Fibroblast of villous mesenchyme (primary cell): ENCODE results near the gene SULT4A1.

GRCh38 chr22:43436062-43436807 is 24.4 kb downstream of the MPPED1 start:
- CAGE, long polyA plus RNA = no peak

GRCh38 chr22:43474285-43474987 is 62.6 kb downstream of the MPPED1 start:
- CAGE, long polyA plus RNA = no peak

DNA sequence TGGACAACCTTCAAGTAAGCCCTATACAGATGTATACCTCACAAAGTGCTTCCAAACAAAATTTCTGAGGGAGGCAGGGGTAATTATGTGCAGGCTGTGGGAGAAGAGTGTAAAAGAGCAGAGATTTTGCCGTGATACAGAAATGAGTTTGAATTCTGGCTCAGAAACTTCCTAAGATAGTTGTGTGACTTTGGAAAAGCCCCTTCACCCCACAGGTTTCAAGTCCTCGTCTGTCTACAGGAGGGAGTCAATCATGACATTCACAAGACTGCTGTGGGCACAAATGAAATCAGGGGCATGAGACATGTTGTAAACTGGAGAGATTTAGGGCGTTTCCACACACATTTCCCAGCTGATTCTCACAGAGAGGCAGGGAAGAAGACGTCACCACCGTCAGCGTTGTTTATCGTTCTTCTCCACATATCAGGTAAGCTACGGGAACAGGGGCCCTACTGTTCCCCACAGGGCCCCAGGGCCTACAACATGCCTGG is 554 bp downstream of the EFCAB6 start:
- CAGE, long polyA plus RNA = no peak

GRCh38 chr22:43861783-43862892 is at the start of gene SULT4A1:
Gene SULT4A1 (minus strand): TSS chr22:43862513.
- CAGE, long polyA plus RNA = no peak

DNA sequence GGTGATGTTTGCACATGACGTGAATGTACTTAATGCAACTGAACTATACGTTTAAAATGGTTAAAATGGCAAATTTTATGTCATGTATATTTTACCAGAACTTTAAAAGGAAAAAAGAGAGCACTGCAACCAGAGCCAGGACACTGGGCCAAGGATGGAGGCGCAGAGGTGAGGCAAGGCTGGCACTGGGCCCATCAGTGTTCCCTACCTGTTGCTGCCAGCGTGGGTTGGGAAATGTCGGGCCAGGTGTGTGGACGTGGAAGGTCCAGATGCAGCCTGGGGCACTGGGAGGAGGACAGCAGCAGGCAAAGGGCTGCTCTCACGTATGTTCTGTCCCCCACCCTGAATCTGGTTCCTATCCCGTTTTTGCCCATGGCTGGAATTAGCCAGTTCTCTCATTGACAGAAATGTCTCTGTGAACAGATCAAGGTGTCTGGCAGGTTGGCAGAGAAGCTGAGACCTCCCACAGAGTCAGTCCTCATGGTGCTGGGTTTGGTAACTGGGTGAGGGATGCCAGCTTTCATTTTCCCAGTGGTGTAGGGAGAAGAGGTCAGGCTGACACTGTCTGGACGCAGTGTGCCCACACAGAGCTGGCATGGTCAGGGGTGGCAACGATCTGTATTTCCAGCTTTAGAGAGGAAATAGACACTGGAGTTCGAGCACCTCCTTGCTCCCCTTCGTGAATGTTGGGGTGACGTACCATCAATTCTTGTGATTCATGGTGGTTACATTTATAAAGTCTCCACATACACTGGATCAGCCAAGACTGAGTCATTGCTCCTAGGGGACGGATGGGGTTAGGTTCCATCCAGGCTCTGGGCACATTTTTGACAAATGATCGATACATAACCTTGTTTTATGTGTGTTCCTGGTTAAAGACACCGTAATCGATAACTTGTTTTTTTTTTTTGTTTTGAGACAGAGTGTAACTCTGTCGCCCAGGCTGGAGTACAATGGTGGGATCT is 4.3 kb upstream of the PNPLA3 start:
- CAGE, long polyA plus RNA = no peak

DNA sequence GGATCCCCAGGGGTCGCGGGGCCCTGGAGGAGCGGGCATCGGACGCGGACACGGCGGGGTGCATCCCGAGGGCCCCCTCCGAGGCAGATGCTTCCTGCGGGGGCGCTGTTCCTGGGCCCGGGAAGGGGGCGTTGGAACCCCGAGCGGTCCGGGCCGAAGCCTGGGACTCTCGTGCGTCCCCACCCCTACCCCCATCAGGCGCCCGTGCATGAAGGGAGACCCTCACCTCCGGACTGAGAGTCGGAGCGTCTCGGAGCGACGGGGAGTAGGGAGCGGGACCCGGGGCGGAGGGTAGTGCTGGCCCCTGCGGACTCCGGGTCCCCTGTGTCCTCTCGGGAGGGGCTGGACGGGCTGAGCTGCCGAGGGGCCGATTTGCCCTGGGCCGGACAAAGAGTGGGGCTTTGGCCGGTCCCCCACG is 568 bp downstream of the PNPLA3 start:
- CAGE, long polyA plus RNA = no peak

- CAGE, long polyA plus RNA = no peak
These were observed 12.0 kb upstream of the PARVB start for GRCh38 chr22:44011952-44012606.

GRCh38 chr22:44068849-44069358 is 44.8 kb downstream of the PARVB start:
- CAGE, long polyA plus RNA = no peak

GRCh38 chr22:44083519-44083822 is 59.4 kb downstream of the PARVB start:
- CAGE, long polyA plus RNA = no peak

DNA sequence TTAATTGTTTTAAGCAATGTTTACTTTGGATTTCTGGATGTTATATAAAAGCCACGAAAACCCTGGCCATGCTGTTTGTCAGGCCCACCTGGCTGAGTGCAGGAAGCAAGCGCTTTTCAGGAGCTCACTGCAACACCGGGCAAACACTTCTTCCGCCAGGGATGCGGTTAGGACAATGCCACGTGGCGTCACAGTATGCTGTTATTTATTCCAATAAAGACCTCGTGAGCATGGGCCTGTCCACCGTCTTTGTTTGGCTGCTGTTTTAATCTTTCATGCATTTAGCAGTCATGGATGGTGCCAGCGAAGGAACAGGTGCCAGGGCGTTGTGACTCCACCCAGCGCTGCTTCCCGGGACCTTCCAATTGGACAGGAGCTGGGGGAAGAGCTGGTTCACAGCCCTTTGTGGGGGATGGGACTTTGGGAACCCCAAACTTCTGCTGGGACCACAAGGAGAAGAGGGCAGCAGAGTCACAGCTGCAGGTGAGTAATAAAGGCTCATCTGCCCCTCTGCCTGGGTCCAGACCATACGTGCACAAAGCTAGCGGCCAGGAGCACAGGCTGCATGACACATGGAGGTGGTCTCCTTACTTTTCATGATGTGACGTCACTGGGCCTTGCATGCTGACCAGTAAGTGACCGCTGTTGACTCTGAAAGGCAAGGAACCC is 7.9 kb upstream of the PARVG start:
- CAGE, long polyA plus RNA = no peak

DNA sequence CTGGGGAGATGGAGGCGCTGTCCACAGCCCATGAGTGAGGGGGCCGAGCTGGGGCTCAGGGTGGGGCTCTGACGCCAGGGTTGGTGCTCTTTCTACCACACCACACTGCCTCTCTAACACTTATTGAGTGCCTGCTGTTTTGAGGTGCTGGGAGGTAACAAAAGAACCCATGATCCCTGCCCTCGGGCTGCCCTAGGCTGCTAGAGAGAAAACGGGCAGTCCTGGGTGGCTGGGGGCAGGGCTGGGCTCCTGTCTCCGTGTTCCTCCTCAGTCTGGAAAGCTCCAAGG is 7.2 kb downstream of the PARVG start:
- CAGE, long polyA plus RNA = no peak

GRCh38 chr22:44201848-44202864 is 21.4 kb downstream of the PARVG start:
- CAGE, long polyA plus RNA = no peak

DNA sequence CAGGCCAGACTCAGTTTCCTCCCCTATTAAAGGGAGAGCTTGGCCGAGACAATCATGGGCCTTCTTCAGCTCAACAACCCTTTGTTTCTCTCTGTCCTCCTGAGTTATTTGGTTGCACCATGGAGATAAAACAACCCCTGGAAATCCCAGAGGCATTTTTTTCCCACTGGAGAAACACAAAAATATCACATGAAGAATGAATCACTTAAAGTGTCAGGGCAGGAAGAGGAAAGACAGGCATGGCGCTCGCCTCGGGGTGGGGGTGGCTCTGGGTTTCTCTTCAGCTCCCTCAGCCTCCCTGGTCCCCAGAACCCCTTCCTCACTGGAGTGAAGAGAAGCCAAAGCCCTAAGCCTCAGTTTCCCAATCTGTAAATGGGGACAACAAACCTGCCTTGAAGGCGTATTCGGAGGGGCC is 973 bp downstream of the SHISAL1 start:
- CAGE, long polyA plus RNA = no peak

DNA sequence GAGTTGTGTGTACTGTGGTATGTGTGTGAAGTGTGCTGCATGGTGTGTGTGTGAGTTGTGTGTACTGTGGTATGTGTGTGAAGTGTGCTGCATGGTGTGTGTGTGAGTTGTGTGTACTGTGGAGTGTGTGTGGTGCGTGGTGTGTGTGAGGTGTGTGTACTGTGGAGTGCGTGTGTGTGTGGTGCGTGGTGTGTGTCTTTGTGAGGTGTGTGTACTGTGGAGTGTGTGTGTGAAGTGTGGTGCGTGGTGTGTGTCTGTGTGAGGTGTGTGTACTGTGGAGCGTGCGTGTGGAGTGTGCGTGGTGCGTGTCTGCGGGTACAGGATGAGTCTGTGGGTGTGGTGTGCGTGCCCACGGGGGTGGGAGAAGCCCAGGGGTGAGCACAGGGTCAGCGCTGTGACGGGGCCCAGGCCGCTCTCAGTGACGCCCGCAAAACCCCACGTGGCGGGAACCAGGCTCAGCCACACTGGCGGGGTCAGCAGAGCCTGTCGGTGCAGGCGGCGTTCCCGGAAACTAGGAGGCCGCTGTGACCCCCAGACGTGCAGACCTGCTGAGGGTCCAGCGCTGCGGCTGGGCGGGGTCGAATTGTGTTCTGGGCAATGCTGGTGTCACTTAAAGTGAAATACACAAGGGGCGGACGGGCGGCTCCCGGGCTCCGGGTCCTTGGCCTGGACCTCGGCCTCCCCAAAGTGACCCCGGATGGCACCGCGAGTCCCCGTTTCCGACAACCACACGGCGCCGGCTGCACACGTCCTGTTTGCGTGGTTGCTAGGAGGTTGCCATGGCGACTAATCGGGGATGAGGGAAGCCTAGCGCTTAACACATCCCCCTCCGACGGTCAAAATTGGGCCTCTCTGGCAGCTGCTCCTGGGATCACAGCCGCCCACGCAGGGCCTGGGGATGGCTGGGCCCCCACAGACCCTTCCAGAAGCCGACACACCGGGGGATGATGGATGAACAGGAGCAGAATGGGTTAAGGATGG is 81.9 kb upstream of the PRR5 start:
- CAGE, long polyA plus RNA = no peak

DNA sequence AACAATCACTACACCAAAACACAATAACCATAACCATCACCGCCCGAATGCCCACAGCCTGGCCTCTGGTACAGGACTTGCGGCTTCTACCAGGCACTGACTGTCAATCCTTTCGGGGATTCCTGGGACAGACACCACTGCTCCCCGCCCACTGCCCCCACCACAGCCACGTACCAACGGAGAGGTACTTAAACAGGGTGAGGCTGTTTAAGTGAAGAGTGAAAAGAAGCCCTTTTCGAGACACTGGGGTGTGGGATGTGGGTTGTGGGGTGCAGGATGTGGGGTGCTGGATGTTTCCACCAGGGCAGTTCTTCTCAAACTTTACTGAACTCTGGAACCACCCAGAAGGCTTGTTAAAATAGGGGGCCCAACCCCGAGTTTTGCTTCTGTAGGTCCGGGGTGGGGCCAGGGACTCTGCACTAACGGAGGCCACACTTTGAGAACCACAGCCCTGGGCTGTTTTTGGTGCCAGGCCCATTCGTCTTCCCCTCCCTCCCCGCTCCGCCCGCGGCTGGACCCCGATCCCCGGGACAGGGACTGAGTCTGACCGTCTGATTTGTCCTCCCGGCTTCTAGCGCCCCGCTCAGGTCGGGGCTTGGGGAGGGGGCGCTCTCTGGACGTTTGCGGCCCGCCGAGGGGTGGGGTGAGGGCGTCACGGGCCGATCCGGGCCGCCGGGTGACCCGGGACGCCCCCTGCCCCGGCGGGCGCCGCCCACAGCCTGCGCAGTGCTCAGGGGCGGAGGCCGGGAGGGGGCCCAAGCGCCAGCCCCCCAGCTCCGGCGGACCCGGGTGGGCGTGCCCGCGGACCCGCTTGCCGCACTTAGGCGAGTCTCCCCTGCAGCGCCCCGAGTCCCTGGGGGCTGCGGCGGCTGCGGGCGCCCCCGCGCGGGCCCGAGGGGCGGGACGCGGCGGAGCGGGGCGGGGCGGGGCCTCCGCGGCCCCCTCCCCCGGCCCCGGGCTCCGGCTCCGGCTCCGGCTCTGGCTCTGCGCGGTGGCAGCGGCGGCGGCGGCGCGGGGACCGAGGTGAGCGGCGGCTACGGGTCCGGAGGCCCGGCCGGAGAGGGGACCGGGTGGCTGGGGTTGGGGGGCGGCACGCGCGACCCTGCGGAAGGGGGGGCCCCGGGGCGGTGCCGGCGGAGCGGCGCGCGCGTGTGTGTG is 33.8 kb upstream of the PRR5 start:
- CAGE, long polyA plus RNA = no peak

DNA sequence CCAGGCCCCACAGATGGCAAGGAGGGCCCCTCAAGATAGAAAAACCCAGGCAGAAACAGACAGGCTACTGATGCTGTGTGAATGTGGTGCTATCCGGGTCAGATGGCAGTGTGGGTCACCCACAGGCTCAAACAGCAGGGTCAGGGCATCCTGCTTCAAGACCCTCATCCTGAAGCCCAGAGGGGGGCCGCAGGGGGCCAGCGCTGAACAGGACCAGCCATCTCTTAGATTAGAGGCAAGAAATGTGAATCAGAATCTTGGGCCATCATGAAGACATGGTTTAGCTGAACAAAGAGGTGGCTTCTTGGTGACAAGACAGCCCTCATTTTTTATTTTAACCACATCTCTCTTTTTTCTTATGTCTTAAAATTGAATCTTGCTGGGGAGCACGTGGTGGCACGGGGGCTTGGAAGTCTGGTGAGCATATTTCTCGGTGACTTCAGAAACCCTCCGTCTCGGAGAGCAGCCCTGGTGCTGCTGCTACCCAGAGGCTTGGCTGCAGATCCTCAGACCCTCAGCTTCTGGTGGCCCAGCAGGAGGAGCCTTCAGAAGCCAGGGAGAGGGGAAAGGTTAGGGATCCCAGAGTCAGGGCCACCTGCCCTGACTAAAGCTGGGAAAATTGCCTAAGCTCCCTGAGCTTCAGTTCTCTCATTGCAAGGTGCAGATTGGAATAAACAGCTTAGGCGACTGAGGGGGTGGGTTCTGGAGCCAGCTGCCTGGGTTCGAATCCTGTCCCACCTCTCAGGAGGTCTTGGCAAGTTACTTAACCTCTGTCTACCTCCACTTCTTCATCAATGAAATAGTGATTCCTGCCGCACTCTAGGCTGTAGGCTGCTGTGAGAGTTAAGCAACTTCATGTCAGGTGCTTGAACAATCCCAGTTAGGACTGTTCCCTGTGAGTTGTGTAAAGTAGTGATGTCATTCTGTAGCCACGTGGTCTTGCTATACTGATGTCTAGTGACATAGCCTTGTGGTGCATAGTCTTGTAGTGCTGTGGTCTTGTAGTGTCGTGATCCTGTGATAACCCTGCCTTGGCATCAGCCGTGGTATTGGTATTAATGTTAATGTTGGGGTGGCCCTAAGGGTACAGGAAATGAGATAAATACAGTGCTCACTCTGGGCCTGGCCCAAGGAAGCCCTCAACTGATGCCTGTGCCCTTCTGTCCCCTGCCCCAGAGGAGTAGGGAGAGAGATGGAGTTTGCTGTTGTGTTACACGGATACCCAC is 30.6 kb upstream of the PRR5 start:
- CAGE, long polyA plus RNA = no peak

GRCh38 chr22:44698893-44699479 is 3.0 kb upstream of the PRR5 start:
- CAGE, long polyA plus RNA = no peak

DNA sequence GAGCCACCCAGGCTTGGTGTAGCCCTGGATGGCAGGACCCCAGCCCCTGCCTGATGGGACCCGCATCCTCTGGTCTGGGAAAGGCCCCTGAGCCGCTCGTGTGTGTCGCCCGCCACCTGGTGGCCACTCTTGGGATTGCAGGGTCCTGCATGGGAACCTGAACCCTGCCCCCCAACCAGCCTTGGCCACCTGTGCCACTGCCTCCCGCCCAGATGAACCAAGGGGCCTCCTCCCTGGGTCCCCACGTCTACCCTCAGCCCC is 16.5 kb upstream of the ARHGAP8 start:
- CAGE, long polyA plus RNA = no peak

DNA sequence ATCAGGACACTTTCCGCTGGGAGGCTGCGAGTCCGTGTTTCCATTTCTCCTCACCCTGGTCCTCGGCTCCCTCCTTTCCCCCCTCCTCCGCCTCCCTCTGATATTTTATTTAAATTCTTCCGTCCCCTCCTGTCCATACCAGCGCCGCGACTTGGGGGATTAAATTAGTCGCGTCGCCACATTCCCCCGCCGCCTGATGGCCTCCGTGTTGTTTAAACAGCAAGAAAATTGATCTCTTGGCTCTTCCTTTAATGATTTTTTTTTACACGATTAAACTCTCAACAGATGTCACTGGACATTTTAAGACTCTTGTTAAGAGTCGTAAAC is 444 bp upstream of the PHF21B start:
- CAGE, long polyA plus RNA = no peak

- CAGE, long polyA plus RNA = no peak
These were observed 33.8 kb upstream of the NUP50 start for GRCh38 chr22:45129614-45130575.